Foreskin keratinocyte (primary cell): ENCODE measurements around the gene H2AC1.

- RAMPAGE, total RNA, result no peak
Observed at GRCh38 chr6:21141499-21141926, 452.0 kb upstream of the SOX4 start.

DNA sequence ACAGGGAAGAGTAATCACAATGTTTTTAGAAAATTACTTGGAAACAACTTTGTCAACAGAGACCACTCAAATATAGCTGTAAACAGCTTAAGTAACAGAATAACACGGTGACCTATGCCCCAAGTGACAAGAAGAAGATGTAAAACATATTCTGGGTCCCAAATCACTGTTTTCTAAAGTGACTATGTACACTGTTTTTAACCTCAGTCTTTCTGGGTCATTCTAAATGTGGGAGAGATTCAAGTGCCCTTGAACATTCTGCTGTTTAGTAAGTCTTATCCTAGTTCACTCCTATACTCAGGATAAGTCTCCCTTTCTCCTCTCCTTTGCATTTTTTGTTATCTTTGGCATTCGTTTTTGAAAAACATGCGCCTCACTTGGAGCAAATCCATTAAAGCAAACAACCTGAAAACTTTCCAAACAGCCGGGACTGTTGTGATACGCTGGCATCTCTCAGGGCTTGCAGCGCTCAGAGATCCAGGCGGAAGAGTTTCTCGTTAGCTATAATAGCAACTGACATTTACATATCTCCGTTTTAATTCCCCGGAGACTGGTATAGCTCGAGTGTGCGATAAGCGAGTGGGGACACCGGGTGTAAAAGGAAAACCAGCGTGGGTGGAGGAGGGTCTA lies 114.5 kb upstream of the SOX4 start:
- RAMPAGE, total RNA, result no peak

GRCh38 chr6:21594129-21594347 lies 487 bp downstream of the SOX4 start:
- RAMPAGE, total RNA, result no peak

- RAMPAGE, total RNA, result no peak
Observed at GRCh38 chr6:21663887-21665154, 70.8 kb downstream of the SOX4 start.

- RAMPAGE, total RNA, result no peak
Observed at GRCh38 chr6:21886269-21887158, 293.0 kb downstream of the SOX4 start.

- RAMPAGE, total RNA, result no peak
Observed at GRCh38 chr6:22348942-22349644, 52.3 kb upstream of the PRL start.

DNA sequence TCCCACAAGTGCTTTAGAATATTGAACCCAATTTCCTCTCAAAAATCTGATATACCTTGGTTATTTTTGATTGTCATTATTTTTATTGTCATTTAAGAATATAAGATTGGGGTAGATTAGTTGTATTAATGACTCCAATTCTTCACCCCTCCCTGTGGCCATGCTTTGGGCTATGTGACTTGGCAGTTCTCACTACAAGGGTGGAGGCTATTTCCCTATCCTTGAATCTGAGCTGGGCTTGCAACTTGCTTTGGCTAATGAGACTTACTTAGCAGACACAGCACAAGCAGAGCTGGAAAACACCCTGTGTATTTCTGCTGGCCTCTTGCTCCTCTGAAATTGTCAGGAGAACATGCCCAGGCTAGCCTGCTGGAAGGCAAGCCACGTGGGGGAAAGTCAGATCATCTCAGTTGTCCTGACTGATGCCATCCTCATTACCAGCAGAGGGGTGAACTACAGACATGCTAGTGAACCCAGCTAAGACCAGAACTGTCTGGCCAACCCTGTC lies 126.6 kb upstream of the HDGFL1 start:
- RAMPAGE, total RNA, result no peak

DNA sequence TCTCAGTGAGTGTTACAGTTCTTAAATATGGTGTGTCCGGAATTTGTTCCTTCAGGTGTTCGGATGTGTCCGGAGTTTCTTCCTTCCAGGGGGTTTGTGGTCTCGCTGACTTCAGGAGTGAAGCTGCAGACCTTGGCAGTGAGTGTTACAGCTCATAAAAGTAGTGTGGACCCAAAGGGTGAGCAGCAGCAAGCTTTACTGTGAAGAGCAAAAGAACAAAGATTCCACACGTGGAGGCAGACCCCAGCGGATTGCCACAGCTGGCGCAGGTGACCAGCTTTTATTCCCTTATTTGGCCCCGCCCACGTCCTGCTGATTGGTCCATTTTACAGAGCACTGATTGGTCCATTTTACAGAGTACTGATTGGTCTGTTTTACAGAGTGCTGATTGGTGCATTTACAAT lies 641.2 kb downstream of the HDGFL1 start:
- RAMPAGE, total RNA, result no peak

DNA sequence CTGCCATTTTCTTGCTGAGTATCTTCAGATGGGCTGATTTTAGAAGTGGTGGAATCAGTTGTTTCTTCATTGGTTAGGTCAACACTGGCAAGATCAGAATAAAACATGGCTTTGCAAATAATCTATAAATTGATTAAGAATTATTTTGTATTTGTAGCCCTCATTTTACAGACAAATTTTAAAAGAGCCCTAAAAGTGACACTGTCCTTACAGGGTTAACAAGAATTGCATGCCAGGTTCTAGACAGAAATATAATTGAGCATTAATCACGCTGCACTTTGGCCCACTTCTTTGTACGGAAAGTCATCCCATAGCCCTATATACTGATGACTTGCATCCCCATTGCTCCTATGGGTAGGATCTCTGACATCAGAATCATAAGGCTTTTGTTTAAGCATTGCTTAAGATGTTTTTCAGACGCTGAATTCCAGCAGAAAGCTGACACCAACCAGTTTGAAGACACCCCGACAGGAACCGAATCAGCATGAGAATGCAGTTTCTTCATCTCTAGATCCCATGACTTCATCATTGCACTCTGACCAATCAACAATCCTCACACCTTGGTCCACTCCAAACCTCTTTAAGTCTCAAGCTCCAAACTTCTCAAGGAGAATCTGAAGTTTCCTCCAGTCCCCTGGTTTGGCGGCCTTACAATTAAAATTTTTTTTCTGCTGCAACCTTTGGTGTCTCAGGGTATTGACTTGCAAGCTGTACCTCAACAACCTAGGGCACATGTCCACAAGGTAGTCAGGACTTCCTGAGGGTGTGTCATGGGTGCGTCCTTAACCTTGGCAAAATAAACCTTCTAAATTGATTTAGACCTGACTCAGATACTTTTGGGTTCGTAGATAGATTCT lies 7.8 kb downstream of the TDP2 start:
- RAMPAGE, total RNA, result no peak

- RAMPAGE, total RNA, result no peak
Observed at GRCh38 chr6:24703191-24704257, 15.4 kb downstream of the C6orf62 start.

GRCh38 chr6:24708986-24710233 lies 9.5 kb downstream of the C6orf62 start:
- RAMPAGE, total RNA, result no peak

GRCh38 chr6:24757696-24758054 lies 17.1 kb upstream of the GMNN start:
- RAMPAGE, total RNA, result no peak

DNA sequence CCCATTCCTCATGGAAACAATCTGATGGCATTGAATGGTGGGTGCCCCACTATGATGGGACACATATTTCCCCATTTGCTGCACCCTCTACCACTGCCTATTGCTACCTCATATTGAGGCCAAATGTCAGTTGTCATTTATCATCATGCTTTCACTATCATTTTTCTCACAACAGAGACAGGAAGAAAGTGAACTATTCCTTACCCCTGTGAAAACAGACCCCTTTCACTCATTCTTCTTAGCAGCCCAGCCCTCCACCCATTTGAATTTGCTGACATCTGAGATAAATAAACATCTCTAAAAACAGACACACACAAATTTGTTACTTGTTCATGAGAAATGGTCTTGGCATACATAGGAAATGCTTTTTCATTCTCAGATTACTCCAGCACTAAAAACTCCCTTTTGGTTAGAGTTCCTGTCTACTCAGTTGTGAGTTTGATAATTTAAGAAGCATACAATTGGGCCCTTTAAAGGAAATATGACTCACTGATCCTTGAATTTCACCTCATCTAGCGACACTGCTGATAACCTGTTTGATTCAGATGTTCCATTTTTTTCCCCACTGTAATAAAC lies 105.3 kb upstream of the RIPOR2 start:
- RAMPAGE, total RNA, result no peak

DNA sequence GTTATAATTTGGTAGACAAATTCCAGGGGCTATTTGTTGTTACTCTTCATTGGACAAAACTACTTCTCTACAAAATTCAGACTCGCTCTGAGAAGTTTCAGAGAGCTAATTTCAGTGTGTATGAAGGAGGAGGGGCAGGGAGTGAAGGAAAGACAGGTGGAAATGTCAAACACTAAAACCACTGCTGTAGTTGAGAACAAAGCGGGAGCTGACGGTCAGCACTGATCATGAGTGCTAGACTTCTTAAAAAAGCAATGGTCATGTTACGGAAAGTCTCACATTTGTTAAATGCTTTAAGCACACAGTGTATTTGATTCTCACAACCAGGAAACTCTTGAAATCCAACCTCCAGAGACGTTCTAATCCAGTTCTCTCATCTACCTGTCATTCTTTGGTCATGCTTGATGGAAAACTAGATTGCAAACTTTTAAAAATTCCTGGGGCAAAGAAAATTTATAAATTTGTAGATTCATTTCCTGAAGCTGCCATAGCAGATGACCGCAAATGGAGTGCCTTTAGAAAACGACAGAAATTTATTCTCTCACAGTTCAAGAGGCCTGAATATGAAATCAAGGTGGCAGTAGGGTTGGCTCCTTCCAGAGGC lies 100.7 kb upstream of the CARMIL1 start:
- RAMPAGE, total RNA, result no peak

GRCh38 chr6:25218126-25218854 lies 60.9 kb upstream of the CARMIL1 start:
- RAMPAGE, total RNA, result no peak

DNA sequence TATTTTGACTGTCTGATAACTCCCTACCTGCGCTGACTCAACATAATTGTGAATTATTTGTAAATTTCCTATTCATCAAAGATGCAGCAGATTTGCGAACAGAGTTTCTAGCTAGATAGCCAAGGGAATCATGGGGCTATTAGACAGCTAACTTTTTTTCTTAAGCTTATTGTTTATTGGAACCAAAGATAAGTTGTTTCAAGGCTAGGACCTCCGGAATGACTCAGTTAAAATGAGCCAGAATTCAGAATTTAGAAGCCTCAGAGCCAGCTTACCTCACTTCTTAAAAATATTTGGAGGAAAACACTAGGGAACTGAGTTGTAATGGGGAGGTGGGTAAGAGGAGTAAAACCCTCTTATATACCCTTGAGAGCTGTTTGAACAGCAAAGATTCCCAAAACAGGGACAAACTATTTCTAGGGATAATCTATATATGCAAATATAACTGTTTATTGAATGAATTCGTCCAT lies 12.8 kb upstream of the CARMIL1 start:
- RAMPAGE, total RNA, result no peak

DNA sequence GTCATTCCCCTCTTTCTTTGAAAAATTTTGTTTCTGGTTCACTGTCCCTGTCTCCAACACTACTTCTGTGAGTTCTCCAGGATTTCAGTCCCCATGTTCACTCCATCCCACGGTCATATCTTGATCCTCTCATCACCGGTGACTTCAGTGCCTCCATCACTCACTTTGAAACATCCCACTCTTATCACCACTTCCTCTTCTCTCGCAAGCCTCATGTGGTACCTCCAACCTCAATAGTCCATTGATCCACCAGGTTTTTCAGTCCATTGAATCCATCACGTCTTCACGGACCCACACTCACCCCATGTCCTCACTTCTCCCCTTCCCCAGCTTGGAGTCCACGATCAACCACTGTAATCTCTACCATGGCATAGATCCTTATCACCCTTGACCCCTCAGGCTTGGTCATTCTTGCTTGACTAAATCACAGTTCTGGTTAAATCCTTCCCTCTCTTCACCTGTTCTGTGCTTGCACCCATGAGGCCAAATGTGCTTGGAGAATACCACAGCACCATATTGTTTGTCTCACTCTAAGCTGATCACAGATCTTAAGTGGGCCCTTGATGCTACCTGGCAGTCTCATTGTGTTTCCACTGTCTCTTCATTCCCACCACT lies 64.9 kb downstream of the CARMIL1 start:
- RAMPAGE, total RNA, result no peak

DNA sequence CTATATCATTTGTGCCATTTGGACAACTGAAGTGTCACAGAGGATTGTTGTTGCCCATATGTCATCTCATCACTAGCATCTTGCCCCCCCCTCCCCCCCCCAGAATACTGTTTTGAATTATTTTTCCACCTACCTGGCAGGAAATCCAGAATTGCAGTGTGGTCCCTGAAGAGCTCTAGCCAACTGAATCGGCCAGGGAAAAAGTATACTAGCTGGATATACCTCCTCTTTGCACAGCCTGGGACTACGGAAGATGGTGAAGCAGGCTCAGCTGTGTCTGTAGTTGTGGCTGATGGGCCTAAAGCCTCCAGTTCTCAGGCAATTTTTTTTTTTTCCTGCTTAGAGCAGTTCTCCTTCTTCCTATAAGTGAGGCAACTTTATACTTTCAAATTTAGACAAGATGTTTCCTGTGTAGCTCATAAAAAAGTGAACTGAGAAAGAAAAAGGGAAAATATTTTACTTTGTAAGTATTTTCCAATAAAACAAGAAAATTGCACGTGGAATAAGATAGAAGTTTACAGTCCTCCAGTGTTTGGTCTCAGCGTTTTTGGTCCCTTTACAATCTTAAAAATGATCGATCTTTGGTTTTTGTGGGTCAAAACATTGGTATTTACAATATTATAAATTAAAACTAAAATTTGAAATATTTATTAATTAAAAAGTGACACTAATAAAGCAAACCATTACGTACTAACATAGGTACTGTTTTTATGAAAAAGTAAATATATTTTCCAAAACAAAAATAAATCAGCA lies 172.9 kb downstream of the CARMIL1 start:
- RAMPAGE, total RNA, result no peak

- RAMPAGE, total RNA, result no peak
Observed at GRCh38 chr6:25622562-25623046, 29.4 kb upstream of the SCGN start.

GRCh38 chr6:25725855-25726718 lies at the start of gene H2AC1:
Gene H2AC1 (minus strand): TSS chr6:25726562.
- RAMPAGE, total RNA, result no peak